Sciatic nerve (tissue), 1 donor: ENCODE measurements around a stretch of chr6.

- PRO-cap: bidirectional peak, plus-strand start at chr6:110180162, minus-strand start at chr6:110179952
Measured at GRCh38 chr6:110179778-110180339, 368 bp upstream of the CDC40 start.

GRCh38 chr6:110547295-110547709, 70.9 kb upstream of the SLC22A16 start:
- PRO-cap: no peak

DNA sequence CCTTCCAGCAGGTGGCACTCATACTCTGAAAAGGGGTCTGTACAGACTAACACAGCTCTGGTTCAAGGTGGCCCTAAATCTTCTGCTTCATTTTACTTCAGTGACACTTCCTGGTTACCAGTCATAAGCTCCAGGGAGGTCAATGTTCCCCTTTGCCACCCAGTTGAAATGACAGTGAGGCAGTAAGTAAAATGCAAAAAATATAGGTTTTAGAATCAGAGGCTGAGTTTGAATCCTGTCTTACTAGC, 132.8 kb downstream of the CDK19 start:
- PRO-cap: no peak

- PRO-cap: no peak
Measured at GRCh38 chr6:110746542-110747085, 68.7 kb downstream of the CDK19 start.

DNA sequence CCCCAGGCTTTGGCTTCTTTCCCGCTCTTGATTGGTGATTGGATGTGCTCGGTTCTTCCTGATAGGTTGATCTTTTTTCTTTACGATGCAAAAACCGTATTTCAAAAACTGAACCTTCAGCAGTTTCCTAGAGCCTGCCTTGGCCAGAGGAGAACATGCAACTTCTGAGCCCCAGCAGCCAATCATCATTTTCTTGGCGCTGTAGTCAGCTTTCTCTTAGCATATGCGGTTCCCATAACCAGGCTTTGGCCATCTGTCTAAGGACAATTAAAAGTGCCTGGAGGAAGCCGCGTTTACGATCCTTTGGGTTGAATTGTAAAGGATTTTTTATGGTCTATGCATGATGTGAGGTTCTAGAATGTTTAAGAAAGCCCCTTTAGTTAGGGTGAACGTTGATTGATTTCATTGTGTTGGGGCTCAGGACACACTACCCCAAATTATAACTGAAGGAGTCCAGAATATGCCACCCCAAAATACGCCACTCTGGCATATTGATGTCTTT, 758 bp upstream of the CDK19 start:
- PRO-cap: bidirectional peak, plus-strand start at position 130 of the sequence, minus-strand start outside the sequence

GRCh38 chr6:110876138-110876932, 1.8 kb downstream of the AMD1 start:
- PRO-cap: bidirectional peak, plus-strand start at chr6:110876478, minus-strand start at chr6:110876313

DNA sequence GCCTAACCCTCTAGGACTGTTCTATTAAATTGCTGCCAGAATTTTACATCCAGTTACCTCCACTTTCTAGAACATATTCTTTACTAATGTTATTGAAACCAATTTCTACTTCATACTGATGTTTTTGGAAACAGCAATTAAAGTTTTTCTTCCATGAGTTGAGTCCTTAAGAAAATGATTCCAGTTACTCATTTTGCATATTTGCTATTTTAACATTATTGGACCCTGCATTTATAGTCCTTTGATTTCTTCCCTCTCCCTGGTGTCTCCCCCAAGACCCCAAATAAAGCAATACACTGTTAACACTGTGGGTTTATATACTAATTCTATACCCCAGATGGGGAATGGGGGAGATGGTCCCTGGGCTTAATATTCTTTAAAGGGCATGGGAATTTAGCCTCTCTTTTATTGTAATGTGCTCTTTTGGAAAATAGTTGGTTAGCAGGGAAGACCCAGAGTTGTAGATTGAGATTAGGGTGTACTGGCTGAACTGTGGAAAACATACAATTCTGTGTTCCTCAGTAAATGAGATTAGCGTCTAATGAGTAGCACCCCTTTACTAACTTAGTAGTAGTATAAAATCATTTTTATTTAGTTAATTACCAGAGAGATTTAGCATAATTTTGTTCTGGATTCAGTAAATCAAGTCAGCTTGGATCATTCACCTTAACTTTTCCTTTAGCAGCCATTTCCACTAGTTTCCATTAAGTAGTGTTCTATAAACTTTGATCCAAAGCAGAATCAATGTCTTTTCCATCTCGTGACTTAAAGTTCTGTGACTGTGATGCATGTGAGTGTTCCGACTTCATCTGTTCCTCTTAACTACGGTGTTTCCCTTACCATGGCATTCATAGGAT, 19.7 kb downstream of the AMD1 start:
- PRO-cap: no peak

- PRO-cap: no peak
Measured at GRCh38 chr6:111126850-111127232, 39.5 kb downstream of the SLC16A10 start.

- PRO-cap: no peak
Measured at GRCh38 chr6:111127486-111128010, 40.2 kb downstream of the SLC16A10 start.

GRCh38 chr6:111255190-111255620, 3.9 kb upstream of the MFSD4B start:
- PRO-cap: no peak

DNA sequence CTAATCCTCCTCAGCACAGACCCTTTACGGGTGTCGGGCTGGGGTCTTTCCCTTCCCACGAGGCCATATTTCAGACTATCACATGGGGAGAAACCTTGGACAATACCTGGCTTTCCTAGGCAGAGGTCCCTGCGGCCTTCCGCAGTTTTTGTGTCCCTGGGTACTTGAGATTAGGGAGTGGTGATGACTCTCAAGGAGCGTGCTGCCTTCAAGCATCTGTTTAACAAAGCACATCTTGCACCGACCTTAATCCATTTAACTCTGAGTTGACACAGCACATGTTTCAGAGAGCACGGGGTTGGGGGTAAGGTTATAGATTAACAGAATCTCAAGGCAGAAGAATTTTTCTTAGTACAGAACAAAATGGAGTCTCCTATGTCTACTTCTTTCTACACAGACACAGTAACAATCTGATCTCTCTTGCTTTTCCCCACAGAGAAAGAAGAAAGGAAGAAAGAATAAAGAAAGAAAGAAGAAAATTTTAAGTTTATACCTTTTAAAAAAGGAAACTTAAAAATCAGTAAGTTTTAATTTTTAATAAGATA, 3.4 kb upstream of the MFSD4B start:
- PRO-cap: no peak

DNA sequence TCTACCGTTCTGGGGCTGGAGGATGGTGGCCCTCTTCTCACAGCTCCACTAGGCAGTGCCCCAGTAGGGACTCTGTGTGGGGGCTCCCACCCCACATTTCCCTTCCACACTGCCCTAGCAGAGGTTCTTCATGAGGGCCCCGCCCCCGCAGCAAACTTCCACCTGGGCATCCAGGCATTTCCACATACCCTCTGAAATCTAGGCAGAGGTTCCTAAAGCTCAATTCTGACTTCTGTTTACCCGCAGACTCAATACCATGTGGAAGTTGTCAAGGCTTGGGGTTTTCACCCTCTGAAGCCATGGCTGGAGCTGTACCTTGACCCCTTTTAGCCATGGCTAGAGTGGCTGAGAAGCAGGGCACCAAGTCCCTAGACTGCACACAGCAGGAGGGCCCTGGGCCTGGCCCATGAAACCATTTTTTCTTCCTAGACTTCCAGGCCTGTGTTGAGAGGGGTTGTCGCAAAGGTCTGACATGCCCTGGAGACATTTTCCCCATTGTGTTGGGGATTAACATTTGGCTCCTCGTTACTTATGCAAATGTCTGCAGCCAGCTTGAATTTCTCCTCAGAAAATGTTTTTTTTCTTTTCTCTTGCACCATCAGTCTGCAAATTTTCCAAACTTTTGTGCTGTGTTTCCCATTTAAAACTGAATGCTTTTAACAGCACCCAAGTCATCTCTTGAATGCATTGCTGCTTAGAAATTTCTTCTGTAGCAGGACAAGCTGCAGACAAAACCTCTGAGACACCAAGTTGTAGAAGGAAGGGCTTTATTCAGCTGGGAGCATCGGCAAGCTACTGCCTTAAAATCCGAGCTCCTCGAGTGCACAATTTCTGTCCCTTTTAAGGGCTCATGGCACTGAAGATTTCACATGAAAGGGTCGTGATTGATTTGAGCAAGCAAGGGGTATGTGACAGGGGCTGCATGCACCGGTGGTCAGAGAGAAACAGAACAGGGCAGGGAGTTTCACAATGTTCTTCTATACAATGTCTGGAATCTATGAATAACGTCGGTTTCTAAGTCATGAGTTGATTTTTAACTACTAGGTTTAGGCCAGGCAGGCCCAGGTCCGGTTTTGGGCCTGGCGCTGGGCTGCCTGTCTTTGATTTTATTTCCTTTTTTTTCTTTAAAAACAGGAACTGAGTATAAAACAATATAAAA, 24.7 kb downstream of the MFSD4B start:
- PRO-cap: no peak

GRCh38 chr6:111289129-111289509, 30.0 kb downstream of the MFSD4B start:
- PRO-cap: no peak

GRCh38 chr6:111291002-111291547, 31.9 kb downstream of the MFSD4B start:
- PRO-cap: no peak

DNA sequence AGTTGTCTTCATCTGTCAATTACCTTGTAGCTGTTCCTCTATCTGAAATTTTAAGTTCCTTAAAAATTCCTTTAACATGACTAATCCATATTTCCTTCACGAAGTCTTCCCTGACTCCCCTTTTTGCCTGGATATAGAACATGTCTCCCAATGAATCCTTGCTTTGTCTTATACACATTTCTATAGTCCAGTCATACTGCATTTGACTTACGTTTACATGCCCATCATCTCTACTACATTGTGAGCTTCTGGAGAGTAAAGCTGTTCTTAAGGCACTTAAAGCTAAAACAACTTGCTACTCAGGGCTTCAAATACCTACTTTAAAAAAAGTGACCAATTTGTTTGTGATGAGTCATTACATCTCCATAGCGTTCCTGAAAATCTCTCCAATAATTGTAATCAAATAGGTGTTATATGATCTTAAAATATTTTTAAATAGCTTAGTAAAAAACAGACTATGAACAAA, 4.9 kb downstream of the REV3L start:
- PRO-cap: no peak

DNA sequence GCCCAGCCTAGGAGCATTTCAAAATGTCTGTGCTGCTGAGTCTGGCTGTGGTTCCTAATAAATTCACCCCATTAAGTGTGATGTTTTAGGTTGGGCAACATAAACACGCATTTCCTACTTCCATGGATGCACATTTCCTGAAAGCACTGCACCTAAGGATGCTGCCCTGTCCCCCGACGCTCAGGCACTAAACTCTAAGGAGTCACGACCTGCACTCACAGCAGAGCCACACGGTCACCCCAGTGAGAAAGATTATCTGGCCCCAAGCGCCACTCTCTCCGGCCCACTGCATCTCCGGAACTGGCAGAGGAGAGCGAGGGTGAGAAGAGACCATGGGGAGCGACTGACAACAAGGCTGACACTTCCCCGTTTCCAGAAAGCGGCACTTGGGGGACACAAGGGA, 1.1 kb downstream of the REV3L start:
- PRO-cap: bidirectional peak, plus-strand start at position 242 of the sequence, minus-strand start at position 189 of the sequence; bidirectional peak, plus-strand start at position 306 of the sequence, minus-strand start at position 302 of the sequence

GRCh38 chr6:111597540-111598058, 8.1 kb downstream of the TRAF3IP2 start:
- PRO-cap: no peak

DNA sequence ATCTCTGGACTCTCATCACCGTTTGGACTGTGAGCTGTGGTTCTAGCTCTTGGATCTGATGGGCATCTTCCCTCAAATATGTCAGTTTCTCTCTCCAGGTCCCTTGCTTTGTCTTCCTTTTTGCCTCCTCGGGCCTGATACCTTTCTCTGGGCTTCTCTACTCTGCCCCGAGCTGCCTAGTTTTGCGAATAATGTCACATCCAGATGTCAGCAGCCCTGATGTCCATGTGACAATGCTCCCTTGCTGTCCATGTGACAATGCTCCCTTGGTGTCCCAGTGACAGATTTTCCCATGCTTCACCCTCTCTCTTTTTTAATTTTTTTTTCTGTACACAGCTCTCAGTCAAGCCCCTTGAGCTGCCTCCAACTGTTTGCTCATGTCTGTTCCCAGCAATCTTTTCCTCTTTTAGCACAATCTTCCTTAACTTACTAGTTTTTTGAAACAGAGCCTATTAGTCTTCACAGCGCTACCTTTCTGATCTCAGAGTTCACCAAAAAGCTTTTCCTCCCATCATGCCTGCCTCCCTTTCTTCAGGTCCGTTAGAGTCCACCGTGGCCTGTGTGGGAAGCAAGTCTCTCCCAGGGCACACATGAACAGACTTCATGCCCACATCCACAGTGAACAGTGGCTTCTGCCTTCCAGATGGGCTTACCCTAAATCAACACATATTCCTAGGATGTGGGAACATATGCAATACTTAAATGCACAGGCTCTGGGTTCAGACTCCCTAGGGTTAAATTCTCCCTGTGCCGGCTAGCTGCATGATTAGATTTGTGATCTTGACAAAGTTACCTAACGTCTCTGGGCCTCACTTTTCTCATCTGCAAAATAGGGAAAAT, 6.2 kb downstream of the TRAF3IP2 start:
- PRO-cap: no peak

DNA sequence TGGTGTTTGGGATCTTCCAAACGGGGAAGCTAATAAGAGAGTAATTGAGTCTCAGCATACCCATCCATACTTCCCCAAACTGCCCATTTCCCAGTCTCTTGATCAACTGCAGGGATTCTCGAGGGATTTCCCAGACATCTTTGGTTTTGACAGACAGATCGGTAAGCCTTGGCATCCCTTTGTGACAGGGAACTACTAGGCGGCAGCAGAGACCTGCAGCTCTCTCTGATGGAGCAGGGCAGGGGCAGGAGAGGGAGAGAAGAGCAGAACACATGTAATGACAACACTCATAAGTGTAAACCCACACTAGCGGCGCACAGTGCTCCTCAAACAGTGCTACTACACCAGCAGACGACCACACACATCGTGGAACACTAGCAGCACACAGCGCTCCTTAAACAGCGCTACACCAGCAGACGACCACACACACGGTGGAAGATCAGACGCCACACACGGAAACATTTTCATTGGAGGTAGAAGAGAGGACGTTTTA, 94.4 kb upstream of the TRAF3IP2 start:
- PRO-cap: no peak

DNA sequence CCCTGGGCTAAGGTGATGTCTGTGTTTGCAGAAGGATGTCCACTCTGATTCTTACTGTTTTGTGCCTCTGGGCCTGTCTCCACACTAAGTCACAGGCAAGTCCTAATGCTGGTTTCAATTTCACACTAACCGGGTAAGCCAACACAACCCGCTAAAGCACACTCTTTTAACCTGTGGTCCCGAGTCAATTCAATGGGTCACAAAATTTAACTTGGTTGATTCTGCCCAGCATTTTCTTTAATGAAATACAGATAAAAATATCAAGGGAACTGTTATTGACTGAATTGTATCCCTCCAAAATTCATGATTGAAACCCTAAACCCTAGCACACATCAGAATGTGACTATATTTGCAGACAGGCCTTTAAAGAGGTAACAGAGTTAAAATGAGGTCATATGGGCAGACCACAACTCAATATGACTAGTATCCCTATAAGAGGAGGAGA, 78.4 kb downstream of the FYN start:
- PRO-cap: no peak